Measurements from ENCODE around the genes WBP1L and CALHM3.

DNA sequence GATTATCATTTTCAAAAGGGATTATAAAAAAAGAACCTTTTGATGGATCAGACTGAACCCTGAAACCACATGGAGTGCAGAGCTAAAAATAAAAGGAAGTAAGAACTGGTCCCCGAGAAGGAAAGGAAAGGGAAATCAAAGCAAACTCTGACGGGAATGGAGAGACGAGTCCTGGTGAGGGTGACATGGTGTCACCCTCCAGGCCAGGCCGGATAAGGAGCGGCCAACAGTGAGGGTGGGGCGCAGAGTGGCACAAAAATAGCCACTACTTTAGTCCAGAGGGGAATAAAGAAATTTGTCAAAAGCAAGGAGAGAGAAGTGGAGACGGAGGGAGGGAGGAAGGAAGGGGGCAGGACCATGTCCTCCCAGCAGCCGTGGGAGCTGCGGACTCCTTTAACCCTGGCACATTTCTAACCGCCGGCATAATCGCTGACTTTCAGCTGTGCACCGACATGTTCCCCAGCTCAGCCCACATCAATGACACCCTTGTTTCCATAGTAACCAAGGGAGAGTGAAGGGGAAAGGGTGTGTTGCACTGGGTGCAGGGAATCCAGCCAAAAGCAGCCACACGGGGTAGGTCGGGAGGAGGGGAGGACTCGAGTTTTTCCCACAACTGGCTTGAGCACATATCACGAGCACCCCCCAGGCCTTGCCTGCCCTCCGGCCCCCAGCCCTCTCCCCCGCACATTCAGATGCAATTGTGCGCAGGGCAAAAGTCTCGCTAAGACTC is 29.7 kb downstream of the TRIM8 start:
- PRO-cap, result no peak
CAGE:
- cytosol, long polyA plus RNA, result no peak
- long polyA plus RNA, result no peak
- nucleus, long polyA plus RNA, result no peak

- PRO-cap, result no peak
CAGE:
- cytosol, long polyA plus RNA, result no peak
- long polyA plus RNA, result no peak
- nucleus, long polyA plus RNA, result no peak
Observed at GRCh38 chr10:102675891-102676699, 31.8 kb downstream of the TRIM8 start.

GRCh38 chr10:102743389-102744261 is at the start of gene WBP1L:
Gene WBP1L (plus strand): TSS chr10:102743948.
- PRO-cap, result unidirectional peak, plus-strand start at chr10:102743986
CAGE:
- cytosol, long polyA plus RNA, result no peak
- long polyA plus RNA, result no peak
- nucleus, long polyA plus RNA, result no peak

DNA sequence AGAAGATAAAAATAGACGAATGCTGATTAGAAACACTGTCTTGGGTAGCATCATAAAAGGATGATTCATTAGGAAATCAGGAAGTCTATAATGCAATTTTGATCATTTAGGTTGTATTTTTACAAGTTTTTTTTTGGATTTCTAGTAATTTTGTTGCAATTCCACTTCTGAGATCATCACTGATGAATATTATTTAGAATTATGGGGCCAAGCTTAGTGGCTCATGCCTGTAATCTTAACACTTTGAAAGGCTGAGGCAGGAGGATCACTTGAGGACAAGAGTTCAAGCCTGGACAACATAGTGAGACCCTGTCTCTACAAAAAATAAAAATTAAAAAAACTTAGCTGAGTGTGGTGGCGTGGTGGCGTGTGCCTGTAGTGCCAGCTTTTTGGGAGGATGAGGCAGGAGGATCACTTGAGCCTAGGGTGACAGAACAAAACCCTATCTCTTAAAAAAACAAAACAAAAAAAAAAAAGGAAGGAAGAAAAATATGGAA is 29.7 kb downstream of the WBP1L start:
- PRO-cap, result no peak
CAGE:
- cytosol, long polyA plus RNA, result no peak
- long polyA plus RNA, result no peak
- nucleus, long polyA plus RNA, result no peak

DNA sequence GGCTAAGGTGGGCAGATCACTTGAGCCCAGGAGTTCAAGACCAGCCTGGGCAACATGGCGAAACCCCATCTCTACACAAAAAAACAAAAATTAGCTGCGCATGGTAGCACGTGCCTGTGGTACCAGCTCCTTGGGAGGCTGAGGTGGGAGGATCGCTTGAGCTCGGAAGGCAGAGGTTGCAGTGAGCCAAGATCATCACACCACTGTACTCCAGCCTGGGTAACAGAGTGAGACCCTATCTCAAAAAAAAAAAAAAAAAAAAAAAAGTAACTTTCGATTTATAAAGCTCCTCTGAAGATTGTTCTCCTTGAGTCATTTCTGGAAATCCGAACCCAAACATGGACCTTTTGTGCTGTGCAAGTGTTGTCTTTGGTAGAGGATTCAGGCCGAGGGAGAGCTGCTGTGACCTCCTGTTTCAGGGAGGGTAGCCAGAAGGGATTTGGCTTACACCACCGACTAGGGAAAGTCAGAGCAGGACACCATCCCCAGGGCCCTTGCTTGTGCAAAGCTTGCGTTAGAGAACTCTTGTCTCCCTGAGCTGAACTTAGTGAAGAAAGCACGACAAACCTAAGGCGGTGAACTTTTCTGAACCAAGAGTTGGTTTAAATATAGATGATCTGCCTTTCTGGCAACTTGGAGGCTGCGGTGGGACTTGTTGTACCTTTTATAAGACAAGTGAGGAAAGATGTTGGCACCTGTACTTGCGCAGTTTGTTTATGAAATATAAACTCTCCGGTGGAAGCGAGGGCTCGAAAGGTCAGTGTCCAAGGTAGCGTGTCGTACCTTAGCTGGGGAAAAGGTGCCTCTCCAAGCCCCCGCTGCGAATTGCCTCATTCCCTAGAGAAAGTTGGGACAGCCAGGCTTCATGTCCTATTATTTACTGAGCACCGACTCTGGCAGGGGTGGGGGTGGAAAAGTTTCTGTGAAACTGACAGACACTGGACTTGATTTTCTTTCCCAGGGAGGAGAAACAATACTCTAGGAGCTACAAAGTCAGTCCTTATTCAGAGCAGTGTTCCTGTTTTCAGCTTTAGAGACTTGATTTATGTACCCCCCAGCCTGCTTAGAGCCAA is 31.5 kb downstream of the WBP1L start:
- PRO-cap, result bidirectional peak, plus-strand start at position 833 of the sequence, minus-strand start at position 718 of the sequence
CAGE:
- cytosol, long polyA plus RNA, result no peak
- long polyA plus RNA, result no peak
- nucleus, long polyA plus RNA, result no peak

- PRO-cap, result bidirectional peak, plus-strand start at chr10:102776182, minus-strand start at chr10:102776081
CAGE:
- cytosol, long polyA plus RNA, result no peak
- long polyA plus RNA, result no peak
- nucleus, long polyA plus RNA, result no peak
Observed at GRCh38 chr10:102775949-102776650, 32.4 kb downstream of the WBP1L start.

GRCh38 chr10:102834066-102834562 is 3.1 kb downstream of the CYP17A1 start:
- PRO-cap, result no peak
CAGE:
- cytosol, long polyA plus RNA, result no peak
- long polyA plus RNA, result no peak
- nucleus, long polyA plus RNA, result no peak

- PRO-cap, result no peak
CAGE:
- cytosol, long polyA plus RNA, result no peak
- long polyA plus RNA, result no peak
- nucleus, long polyA plus RNA, result no peak
Observed at GRCh38 chr10:102849739-102850688, 4.0 kb upstream of the BORCS7 start.

DNA sequence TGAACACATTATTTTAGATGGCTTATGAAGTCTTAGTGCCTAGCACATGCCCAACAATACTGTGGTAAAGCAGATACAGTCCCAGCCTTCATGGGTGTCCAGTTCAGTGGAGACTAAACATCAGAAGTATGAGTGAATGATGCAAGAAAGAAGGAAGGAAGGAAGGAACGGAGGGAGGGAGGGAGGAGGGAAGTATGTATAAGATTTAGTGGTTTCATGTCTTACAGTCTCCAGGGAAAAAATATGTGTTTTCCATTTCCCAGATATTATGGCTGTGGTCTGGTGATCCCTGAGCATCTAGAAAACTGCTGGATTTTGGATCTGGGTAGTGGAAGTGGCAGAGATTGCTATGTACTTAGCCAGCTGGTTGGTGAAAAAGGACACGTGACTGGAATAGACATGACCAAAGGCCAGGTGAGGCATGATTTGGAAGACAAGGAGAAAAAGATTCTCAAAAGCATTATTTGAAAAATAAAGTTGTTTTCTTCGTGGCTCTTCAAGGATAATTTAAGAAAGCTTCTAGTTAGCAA is 3.0 kb downstream of the AS3MT start:
- PRO-cap, result no peak
CAGE:
- cytosol, long polyA plus RNA, result no peak
- long polyA plus RNA, result no peak
- nucleus, long polyA plus RNA, result no peak

DNA sequence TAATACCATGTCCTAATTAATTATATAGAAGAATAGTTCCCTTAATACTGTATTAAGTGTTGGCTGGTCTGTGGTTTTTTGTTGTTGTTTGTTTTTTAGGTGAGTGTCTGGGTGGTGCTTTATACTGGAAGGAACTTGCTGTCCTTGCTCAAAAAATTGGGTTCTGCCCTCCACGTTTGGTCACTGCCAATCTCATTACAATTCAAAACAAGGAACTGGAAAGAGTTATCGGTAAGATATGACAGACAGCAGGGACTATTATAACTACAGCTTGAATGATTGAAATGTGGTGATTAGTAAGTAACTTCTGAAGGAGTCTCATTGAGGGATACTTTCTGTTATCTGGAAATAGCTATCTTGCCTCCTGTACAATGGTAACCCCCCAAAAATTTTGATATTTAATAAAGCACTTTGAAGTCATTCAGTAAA is 9.0 kb downstream of the AS3MT start:
- PRO-cap, result no peak
CAGE:
- cytosol, long polyA plus RNA, result no peak
- long polyA plus RNA, result start-site peak on the plus strand centred at position 123 of the sequence, 50 bp wide, 67 and 84 reads in 2 replicates
- nucleus, long polyA plus RNA, result no peak

GRCh38 chr10:103152976-103153841 is 39.9 kb downstream of the NT5C2 start:
- PRO-cap, result no peak
CAGE:
- cytosol, long polyA plus RNA, result no peak
- long polyA plus RNA, result no peak
- nucleus, long polyA plus RNA, result no peak

DNA sequence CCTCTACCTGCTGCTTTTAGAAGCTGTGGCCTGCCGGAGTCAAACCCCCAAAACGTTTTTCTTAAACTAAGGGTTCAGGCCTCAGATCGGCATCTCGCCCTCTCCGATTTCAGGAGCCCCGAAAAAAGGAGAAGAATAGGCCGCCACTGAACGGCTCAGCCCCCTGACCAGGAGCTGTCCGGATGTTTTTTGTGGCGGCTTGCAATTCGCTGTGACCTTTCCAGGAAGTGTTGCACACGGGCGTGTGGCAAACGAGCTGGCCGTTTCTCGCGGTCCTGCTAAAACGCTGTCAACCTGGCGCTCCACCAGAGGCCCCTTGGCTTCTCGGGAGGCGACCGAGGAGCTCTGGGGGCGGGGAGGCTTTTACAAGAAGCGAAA is 684 bp downstream of the NT5C2 start:
- PRO-cap, result bidirectional peak, plus-strand start at position 281 of the sequence, minus-strand start at position 130 of the sequence
CAGE:
- cytosol, long polyA plus RNA, result start-site peak on the plus strand centred at position 266 of the sequence, 87 bp wide, 18 and 18 reads in 2 replicates
- long polyA plus RNA, result no peak
- nucleus, long polyA plus RNA, result no peak

- PRO-cap, result no peak
CAGE:
- cytosol, long polyA plus RNA, result no peak
- long polyA plus RNA, result no peak
- nucleus, long polyA plus RNA, result no peak
Observed at GRCh38 chr10:103197096-103197597, 4.1 kb upstream of the NT5C2 start.

GRCh38 chr10:103395590-103396345 is 507 bp downstream of the ATP5MK start:
- PRO-cap, result no peak
CAGE:
- cytosol, long polyA plus RNA, result no peak
- long polyA plus RNA, result no peak
- nucleus, long polyA plus RNA, result no peak

DNA sequence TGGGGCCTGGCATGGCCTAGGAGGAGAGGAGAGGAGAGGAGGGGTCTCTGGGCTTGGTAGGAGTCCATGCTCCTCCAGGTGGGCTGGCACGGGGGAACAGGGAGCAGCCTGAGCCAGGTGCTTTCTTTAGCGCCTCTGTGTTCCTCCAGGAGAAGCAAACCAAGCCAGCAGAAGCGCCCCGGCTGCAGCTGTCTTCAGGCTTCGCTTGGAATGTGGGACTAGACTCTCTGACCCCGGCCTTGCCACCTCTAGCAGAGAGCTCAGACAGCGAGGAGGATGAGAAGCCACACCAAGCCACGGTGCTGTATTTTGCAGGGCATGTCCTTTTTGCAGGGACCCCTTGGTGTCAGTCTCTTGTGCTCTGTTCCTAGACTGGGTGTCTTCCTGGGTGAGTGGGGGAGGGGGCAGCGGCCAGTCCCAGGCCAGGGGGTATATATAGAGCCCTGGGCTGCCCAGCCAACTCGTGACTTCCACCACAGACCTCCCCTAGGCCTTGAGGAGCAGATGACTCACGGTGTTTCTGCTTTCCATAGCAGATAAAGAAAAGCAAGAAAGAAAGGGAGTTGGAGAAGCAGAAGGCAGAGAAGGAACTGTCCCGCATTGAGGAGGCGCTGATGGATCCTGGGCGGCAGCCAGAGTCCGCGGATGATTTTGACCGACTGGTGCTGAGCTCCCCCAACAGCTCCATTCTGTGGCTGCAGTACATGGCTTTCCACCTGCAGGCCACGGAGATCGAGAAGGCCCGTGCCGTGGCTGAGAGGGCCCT is 10.3 kb downstream of the CALHM2 start:
- PRO-cap, result no peak
CAGE:
- cytosol, long polyA plus RNA, result no peak
- long polyA plus RNA, result no peak
- nucleus, long polyA plus RNA, result no peak

GRCh38 chr10:103479010-103479452 is at the start of gene CALHM3:
Gene CALHM3 (minus strand): TSS chr10:103479240.
- PRO-cap, result no peak
CAGE:
- cytosol, long polyA plus RNA, result no peak
- long polyA plus RNA, result no peak
- nucleus, long polyA plus RNA, result no peak

DNA sequence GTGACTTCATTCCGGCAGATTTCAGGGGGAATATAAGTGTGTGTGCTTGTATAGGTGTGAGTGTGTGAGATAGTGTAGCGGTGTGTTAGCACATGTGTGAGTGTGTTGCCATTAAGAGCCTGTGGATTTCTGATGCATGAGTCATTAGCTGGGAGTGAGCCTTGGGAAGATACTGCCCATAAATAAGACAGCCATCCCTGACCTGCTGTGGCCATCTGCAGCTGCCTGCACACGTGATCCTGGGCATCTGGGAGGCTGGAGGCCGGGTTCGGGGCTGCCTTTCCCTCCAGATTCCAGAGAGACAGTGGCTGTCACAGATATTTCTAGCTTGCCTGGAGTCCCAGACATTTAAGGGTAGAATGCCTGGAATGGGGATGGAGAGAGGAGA is 1.5 kb upstream of the NEURL1 start:
- PRO-cap, result no peak
CAGE:
- cytosol, long polyA plus RNA, result no peak
- long polyA plus RNA, result no peak
- nucleus, long polyA plus RNA, result no peak

GRCh38 chr10:103494146-103494883 is 810 bp downstream of the NEURL1 start:
- PRO-cap, result no peak
CAGE:
- cytosol, long polyA plus RNA, result no peak
- long polyA plus RNA, result no peak
- nucleus, long polyA plus RNA, result no peak

DNA sequence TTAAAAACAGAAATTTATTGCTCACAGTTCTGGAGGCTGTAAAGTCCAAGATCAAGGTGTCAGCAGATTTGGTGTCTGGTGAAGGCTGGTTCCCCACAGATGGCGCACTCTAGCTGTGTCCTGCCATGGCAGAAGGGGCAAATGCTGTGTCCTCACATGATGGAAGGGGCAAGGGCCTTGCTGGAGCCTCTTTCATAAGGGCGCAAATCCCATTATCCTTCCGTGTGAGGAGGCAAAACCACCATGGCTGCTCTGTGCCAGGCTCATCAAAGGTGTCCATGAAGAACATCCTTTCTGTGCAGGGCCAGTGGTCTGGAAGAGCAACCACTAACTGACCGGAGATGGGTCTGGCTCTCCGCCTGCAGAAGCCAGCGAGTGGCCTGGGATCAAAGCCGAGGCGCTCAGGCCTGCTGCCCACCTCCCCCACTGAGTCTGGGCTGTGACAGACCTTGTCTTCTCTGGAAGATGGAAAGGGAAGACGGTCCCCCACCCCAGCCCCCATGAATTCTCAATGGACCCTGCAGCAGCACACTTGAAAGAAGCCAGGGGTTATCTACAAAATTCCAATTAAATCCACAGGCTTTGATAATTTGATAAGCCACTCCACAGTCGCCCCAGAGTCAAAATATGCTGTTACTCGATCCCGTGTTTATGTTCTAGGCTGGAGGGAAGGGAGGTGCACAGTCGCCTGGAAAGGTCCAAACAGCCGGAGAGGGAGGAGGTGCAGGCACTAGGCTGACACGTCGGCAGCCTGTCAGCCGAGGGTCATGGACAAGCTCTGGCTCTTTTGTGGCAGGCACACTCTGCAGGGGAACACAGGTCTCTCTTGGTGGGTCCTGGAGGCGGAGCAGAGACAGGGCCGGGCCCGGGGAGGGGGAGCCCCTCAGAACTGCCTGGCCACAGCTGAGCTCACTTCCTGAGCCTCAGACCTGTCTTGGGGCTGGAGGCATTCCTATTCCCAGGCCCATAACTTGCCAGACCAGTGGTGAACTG is 135.0 kb downstream of the SH3PXD2A start:
- PRO-cap, result no peak
CAGE:
- cytosol, long polyA plus RNA, result no peak
- long polyA plus RNA, result no peak
- nucleus, long polyA plus RNA, result no peak

- PRO-cap, result no peak
CAGE:
- cytosol, long polyA plus RNA, result no peak
- long polyA plus RNA, result no peak
- nucleus, long polyA plus RNA, result no peak
Observed at GRCh38 chr10:103780182-103780921, 75.0 kb downstream of the SH3PXD2A start.